ENCODE data around the gene ST3GAL6.

GRCh38 chr3:94881131-94881385, 818.2 kb downstream of the NSUN3 start:
- PRO-cap, result no peak

DNA sequence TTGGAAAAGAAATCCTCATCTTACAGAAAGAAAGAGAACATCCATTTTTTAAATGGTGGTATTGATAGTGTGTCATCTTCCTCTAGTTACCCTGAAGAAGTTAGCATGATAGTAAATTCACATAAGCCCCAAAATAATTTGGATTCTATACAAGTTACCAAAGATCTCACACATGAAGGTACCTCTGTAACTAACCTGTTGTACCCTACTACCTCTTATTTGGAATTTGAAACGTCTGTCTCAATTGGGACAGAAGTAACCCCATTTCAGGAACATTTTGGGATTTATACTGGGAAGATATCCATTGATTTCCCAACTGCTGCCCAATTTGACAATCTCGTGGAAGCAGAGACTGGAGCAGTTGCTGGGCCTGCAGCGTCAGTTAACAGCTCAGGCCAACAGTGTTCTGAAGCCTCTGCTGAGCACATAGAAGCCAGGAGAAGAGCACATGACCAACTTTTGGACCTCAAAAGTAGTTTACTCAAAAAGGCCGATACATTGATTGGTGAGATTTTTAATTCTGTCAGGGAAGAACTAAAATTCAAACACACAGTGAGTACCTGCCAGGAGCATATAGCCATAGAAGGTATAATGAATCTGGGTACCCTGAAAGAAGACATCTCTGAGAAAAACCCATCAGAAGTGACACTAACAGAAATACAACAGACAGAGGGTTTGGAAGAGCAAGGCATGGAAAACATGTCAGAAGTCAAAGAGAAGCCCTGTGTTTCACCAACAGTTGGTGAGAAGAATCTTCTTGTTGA, 52.7 kb downstream of the CRYBG3 start:
- PRO-cap, result no peak

- PRO-cap, result no peak
Observed at GRCh38 chr3:98039170-98039985, 4.3 kb upstream of the GABRR3 start.

- PRO-cap, result no peak
Observed at GRCh38 chr3:98299468-98299669, 17.1 kb downstream of the OR5H2 start.

- PRO-cap, result unidirectional peak, minus-strand start at chr3:98325141
Observed at GRCh38 chr3:98325010-98325676, 28.5 kb upstream of the OR5K4 start.

GRCh38 chr3:98521274-98521847, 1.3 kb downstream of the CLDND1 start:
- PRO-cap, result no peak

- PRO-cap, result unidirectional peak, plus-strand start at chr3:98763340
Observed at GRCh38 chr3:98762898-98764148, at the start of gene ST3GAL6. Gene ST3GAL6 (plus strand): TSS chr3:98763340.

- PRO-cap, result no peak
Observed at GRCh38 chr3:98778659-98779428, 15.7 kb downstream of the ST3GAL6 start.

GRCh38 chr3:98839113-98839702, 62.3 kb downstream of the DCBLD2 start:
- PRO-cap, result no peak

DNA sequence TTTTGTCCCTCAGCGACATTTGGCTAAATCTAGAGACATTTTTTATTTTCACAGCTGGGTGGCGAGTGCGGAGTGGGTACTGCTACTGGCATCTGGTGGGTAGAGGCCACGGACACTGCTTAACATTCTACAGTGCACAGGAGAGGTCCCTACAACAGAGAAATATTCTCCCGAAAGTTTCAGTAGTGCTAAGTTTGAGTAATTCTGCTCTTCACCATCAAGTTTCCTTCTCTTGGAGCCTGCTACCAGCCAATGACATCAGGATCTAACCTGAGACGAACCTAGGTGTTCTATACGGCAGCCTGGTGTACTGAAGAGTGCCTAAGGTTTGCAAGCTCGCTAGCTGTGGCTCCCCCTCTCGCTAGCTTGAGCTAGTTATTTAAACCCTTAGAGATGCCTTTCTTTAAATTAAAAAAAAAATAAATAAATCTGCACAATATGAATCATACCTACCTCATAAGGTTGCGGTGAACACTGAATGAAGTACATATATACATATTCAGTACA, 1.5 kb upstream of the COL8A1 start:
- PRO-cap, result no peak

DNA sequence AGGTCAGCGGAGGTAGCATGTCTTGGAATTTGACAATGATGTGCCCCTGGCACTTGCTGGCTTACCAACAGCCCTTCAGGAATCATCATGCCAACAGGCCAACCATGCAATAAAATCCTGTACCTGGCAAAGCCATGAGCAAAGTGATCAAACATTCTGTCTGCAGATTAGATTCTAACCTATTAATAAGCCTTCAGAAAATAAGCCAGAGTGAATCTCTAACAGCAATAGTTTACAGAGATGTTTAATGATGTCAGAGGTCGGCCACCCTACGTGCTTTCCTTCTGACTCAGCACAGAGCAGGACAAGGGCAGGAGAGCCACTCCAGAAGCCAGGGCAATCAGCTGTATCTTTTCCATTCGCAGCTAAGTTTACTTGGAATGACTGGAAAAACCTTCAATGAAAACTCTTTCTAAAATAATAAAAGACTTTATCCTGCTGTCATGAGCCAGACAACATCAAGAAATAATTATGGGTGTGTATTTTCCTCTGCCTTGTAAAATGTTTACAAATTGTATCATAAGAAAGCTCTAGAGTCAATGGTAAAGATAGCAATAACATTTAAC, 13.2 kb downstream of the COL8A1 start:
- PRO-cap, result no peak

DNA sequence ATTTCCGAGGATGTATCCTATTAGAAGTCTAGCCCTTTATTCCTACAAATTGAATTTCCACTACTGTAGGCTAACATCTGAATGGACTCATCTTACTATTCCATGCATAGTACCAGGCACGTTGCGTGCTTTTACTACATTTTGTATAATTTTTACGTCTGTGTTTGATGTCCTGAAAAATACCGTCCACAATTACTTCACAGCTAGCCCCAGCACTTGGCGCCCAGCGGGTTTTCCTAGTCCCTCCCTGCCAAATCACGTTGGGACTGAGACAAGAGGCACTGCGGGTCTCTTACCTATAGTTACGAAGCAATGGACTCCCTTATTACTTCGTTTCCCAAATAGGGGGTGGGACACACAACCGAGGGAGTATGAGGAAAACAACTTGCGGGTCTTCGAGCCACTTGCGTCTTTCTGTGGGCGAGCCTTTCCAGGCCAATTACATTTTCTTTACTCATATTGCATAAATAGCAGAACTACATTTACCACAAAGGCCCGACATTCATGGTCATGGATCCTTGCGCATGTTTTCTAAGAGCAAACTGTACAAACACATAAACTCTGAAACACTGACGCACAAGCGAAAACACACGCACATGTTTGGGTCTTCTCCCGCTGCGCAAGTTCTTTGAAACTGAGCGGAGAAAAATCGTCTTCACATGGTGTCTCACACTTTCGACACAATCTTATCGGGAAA, 570 bp upstream of the CMSS1 start:
- PRO-cap, result bidirectional peak, plus-strand start outside the sequence, minus-strand start at position 630 of the sequence

- PRO-cap, result no peak
Observed at GRCh38 chr3:99921012-99921305, 103.3 kb downstream of the CMSS1 start.

- PRO-cap, result no peak
Observed at GRCh38 chr3:99935424-99935968, 117.8 kb downstream of the CMSS1 start.

- PRO-cap, result no peak
Observed at GRCh38 chr3:99960858-99961355, 143.2 kb downstream of the CMSS1 start.

- PRO-cap, result no peak
Observed at GRCh38 chr3:100023884-100024216, 90.5 kb downstream of the FILIP1L start.

GRCh38 chr3:100063824-100064459, 50.4 kb downstream of the FILIP1L start:
- PRO-cap, result no peak

DNA sequence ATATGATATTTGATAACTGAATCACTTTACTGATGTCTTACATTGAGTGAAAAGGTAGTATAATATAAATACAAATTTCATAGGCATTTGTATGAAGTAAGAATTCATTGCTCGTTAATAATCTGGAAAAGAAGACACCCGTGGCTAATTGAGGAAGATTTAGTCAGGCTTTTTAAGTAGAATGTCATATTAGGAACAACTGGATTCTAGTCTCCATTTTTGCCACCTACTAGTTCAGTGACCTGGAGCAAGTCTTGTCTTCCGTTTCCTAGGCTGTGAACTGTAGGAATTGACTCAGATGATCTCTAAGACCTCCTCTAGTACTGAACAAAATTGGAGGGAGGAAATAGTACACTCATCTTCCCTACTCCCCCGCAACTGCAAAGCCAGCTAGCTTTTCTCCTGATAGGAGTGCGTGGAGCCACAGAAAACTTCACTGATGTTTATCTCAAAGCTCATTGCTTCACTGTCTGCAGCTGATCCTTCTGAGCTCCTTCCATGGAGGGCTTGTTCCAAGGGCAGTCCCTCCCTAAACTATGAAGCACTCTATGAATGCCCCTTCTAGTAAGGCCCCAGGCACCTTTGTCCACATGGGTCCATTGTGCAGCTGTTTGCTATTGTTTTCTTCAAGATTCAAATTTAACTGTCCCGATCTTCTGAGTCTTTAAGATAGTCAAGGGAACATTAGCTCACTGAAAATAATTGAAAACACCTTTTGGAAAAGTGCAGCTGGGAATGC, 24.5 kb downstream of the FILIP1L start:
- PRO-cap, result no peak

DNA sequence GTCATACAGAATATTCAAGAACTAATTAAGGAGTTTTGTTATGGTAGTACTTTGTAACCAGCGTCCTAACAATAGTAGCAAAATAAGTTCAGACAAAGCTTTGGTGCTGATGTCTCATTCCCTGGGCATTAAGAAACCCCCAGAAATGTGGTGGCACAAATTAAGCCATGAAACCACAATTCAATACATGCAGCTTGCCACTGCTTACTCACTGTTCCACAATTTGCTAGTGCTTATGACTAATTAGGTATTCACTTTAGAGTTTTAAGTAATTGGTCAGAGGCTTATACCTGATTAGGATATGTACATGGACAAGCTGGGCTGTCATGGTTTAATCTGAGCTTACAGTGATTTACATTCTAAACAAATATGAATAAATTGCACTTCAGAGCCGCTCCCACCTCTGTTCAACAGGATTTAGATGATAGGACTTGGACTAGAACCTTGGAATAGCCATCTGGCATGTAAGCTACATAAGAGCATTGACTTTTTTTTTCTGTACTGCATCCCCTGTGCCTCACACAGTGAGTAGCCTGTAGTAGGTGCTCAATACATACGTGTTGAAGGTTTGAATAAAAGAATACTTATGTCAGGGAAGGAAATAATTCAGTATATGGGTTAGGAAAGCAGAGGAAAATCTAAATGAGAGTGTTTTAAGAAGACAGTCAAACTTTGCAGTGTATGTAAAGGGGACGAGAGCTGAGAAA, 9.0 kb downstream of the TBC1D23 start:
- PRO-cap, result no peak

DNA sequence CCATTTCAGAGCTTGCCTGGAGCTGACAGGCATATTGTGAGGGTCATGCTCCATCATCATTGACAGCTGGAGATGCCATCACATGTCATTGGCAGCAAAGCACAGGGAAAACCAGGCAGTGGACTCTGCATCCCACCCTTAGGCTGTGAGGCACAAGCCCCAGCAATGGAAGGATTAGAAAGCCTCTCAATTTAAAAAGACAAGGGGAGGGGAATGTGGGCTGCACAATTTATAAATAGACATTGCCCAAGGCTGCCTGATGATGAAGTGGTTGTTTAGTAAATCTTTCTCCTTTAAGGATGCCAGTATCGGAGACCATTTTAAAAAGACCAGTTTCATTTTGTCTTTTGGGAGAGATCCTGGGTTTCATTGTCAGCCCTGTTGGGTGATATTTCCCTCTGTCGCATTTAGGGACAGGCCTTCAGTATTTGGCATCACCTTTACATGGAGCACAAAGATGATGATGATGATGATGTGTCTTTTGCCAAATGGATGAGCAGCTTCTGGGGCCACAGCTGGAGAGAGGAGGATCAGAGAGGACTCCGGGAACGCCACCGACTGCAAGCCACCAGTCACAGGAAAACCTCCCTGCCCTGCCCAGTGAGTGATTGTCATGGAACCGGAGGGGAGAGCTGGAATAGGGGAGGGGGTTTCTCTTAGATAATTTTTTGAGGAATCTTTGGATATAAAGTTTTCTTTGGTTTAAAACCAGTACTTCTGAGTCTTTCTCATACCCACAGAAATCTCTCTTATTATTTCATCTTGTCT, 28.1 kb downstream of the LNP1 start:
- PRO-cap, result no peak

All from bronchus (tissue), 1 donor.